HCT116 (cell line): ENCODE measurements around the gene PCNP.

- RRBS: 2% methylated on average over 11 of the region's 32 CpGs
Measured at GRCh38 chr3:101512378-101512967, 539 bp downstream of the SENP7 start.

GRCh38 chr3:101548997-101549362 lies 12.7 kb upstream of the TRMT10C start:
- RRBS: no CpG with 5 or more reads among the region's 1 CpG

DNA sequence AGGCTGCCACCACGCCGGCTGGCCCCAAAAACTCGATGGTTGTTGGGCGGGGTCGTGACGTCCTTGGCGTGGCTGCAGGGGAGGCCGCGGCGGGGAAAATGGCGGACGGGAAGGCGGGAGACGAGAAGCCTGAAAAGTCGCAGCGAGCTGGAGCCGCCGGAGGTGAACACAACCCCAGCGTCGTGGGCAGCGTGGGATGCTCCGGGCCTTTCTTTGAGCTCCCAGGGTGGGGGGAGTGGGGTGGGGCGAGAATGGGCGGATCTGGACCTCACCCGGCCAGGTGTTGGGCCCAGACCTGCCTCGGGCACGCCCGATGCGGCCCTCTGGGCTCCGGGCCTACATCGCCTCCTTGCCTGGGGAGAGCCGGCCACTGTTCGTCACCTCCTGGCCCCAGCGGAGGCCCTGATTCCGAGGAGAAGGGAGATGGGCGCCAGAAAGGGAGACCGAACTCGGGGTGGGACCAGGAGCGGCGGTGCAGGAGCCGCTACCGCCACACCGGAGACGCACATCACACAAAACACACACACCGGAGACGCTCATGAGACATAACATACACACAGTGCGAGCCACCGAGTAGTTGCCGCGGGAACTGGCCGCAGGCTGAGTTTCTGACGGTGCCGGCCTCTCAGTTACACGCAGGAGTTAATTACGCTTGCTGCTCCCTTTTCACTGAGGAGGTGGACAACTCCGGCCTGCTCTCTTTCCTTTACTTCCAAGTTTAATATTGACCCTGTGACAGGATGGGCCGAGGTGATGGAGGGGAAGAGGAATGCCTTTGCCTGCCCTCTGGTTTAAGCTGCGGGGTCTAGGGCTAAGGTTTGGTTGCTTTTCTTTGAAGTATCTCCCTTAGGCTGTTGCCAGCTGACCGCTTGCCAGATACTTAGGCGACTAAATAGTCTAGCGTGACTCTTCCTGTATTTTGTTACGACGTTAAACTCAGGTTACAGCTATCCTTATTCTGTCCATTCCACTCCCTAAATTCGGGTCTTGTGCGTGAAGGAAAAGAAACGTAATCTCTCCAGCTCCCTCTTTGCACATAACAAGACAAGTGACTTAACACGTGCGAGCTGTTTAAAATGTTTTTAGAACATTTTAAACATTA lies at the start of gene PCNP:
TSS of gene PCNP (plus strand) at position 63 of the 1,102 bp plus-strand sequence.
- RRBS: 3% methylated on average over 21 of the region's 68 CpGs

DNA sequence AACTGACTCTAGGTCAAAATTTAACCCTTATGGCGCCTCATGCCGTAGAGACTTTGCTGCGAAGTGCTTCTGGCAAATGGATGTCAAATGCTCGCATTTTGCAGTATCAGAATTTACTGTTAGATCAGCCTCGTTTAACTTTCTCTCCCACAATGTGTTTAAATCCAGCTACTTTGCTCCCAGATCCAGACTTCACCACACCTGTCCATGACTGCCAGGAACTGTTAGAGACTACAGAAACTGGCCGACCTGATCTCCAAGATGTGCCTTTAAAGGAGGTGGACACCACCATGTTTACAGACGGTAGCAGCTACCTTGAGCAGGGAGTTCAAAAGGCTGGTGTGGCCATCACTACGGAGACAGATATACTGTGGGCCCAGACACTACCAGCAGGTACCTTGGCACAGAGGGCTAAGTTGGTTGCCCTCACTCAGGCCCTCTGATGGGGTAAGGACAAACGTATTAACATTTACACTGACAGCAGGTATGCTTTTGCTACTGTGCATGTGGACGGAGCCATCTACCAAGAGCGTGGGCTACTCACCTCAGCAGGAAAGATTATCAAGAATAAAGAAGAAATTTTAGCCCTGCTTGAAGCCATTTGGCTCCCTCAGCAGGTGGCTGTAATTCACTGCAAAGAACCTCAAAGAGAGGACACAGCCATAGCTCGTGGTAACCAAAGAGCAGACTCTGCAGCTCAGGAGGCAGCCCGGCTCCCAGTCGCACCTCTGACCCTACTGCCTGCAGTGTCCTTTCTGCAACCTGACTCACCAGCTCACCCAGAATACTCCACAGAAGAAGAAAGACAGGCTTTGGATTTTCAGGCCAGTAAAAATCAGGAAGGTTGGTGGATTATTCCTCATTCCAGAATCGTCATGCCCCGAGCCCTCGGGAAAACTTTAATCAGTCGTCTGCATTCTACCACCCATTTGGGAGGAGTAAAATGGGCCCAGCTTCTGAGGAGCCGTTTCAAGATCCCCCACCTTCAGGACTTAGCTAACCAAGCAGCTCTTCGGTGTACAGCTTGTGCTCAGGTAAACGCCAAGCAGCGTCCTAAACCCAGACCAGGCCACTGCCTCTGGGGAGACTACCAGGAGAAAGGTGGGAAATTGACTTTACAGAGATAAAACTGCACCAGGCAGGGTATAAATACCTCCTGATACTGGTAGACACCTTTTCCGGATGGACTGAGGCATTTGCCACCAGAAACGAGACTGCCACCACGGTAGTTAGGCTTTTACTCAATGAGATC lies 38.8 kb downstream of the ZBTB11 start:
- RRBS: no CpG with 5 or more reads among the region's 25 CpGs

GRCh38 chr3:101680757-101681225 lies 3.9 kb upstream of the ZBTB11 start:
- RRBS: no CpG with 5 or more reads among the region's 5 CpGs

DNA sequence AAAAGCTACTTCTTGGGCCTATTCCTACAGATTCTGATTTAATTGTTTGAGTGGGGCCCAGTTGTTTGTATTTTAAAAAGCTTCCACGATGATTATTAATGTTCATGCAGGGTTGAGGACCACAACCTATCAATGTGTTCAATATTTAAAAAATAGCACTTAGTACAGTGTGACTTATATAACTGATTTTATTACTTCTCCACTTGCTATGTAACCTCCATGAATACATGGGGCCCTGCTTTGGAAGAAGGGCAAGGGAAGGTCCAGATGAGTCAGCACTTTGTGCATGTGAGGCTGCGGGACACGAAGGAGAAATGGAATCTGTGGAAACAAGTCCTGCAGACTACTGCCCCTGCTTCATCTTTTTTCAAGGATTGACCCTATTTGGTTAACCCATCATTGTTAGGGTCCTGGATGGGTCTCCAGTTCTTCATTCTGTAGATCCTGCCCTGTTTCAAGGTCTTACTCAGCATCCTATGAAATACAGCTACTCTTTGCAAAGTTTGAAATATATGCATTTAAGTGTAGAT lies 1.6 kb downstream of the NXPE3 start:
- RRBS: no CpG with 5 or more reads among the region's 3 CpGs

DNA sequence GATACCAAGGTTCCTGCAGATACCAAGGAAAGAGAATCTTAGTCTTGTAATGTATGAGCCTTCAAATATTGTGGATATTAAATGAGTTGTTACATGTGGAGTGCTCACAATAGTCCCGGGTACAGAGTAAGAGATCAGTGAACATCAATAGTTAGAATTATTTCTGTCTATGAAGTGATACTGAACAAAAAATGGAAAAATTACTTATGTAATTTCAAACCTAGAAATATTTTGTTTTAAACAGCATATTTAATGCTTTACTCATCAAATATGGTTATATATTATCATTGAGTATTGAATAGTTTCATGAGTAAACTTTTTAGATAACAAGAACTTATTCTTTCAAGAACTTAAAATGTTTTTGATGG lies 8.4 kb downstream of the NFKBIZ start:
- RRBS: no CpG with 5 or more reads among the region's 1 CpG

DNA sequence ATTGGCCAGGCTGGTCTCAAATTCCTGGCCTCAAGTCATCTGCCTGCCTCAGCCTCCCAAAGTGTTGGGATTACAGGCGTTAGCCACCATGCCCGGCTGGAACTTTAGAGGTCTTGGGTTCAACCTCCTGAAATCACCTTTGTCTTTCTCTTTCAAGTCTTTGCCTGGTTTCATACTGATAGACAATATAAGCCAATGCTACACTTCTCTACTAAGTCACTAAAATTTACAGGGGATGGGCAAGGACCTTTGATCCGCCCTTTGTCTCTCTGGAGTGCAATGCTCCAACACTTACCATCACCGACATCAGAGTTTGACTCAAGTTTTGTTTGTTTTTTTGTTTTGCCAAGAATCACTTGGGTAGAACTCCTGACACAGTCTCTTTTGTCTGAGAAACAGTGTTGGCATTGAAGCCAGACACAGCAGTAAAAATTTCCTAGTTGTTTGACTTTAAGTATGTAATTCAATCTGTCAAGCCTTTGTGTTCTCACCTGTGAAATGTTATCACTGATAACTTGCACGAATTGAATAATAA lies 29.2 kb downstream of the NFKBIZ start:
- RRBS: no CpG with 5 or more reads among the region's 5 CpGs

DNA sequence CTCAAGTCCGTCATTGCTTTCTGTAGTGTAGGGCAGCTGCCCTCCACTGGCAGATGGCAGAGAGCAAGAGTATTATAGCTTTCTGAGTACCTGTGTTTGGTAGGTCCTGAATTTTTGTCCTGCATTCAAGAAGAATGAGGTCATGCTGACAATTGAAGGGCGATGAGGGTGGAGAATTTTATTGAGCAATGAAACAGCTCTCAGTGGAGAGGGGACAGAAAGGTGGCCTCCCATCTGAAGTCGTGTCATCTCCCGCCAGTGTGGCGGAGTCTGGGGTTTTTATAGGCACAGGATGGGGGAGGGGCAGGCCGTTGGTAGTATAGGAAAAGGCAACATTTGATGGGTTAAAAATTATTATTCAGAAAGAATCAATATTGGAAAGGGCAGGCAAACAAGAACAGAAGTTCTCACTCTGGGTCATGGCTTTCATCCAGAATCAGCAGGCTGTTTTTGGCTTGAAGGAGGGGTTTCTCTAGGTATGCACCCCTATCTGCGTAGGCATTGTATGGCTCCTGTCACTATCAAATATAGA lies 1239.7 kb upstream of the ALCAM start:
- RRBS: no CpG with 5 or more reads among the region's 7 CpGs

- RRBS: no CpG with 5 or more reads among the region's 4 CpGs
Measured at GRCh38 chr3:104437037-104437545, 929.6 kb upstream of the ALCAM start.

DNA sequence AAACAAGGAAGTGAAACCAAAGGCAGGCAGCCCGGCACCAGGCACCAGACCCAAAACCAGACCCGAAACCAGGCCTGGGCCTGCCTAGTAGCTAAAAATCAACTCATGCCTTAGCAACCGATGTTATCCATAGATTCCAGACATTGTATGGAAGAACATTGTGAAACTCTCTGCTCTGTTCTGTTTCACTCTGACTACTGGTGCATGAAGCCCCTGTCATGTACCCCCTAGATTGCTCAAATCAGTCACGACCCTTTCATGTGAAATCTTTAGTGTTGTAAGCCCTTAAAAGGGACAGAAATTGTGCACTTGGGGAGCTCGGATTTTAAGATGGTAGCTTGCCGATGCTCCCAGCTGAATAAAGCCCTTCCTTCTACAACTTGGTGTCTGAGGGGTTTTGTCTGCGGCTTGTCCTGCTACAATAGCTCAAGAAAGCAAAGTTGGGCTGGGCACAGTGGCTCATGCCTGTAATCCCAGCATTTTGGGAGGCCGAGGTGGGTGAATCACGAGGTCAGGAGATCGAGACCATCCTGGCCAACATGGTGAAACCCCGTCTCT lies 844.6 kb upstream of the ALCAM start:
- RRBS: no CpG with 5 or more reads among the region's 11 CpGs

GRCh38 chr3:104572801-104573269 lies 793.9 kb upstream of the ALCAM start:
- RRBS: no CpG with 5 or more reads among the region's 3 CpGs

DNA sequence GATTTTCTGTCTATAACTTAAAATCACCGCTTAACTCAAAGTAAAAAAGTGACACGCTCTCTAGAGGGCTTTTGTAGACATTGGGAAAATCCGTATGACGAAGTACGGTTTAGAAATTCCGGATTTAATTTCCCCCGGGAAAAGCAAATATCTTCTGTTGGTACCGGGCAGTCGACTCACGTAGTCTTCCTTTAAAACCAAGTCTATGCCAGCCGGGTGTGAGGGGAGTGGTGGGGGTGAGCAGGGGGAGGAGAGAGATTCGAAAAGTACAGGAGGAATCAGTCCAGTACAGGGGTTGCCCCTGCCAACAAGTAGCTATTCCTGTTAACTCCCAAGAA lies 771 bp upstream of the ALCAM start:
- RRBS: 0% methylated on average over 2 of the region's 12 CpGs

DNA sequence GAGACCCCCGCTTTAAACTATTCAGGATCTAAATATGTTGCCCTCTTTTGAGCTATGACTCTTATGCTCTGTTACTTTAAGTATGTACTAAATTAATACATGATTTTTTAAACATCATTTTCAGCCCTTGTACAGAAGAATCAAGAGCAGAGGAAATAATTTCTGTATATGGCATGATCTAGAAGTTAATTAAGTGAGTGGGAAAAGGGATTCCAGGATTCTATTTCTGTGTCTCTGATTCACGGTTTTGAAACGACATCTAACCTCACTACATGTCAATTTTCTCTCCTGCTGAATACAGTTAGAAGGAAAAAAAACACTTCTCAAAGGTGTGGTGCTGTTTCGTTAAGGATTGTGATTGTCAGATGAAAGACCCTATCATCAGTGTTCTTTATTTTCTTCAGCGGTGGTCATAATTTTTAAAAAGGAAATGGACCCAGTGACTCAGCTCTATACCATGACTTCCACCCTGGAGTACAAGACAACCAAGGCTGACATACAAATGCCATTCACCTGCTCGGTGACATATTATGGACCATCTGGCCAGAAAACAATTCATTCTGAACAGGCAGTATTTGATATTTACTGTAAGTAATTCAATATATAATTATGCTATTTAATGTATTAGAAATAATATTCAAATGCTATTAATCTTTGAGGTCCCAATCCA lies 167.7 kb downstream of the ALCAM start:
- RRBS: no CpG with 5 or more reads among the region's 6 CpGs

DNA sequence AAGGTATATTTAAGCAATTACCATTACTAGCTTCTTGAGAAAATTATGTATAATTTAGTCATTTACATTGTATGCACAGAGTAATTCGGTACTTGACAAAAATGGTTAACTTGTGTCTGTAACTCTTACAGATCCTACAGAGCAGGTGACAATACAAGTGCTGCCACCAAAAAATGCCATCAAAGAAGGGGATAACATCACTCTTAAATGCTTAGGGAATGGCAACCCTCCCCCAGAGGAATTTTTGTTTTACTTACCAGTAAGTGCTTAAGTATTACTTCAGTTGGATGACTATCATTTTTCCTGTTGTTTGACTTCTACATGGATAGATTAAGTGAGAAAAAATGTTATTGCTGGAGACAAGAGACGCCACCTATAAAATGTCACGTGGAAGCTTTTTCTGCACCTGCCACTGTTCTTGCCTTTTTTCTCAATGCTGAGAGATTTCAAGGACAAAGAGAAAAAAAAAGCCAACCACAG lies 173.2 kb downstream of the ALCAM start:
- RRBS: no CpG with 5 or more reads among the region's 3 CpGs

- RRBS: no CpG with 5 or more reads among the region's 4 CpGs
Measured at GRCh38 chr3:105784652-105785294, 84.0 kb downstream of the CBLB start.

- RRBS: no CpG with 5 or more reads among the region's 6 CpGs
Measured at GRCh38 chr3:105823744-105824825, 44.7 kb downstream of the CBLB start.

- RRBS: no CpG with 5 or more reads among the region's 9 CpGs
Measured at GRCh38 chr3:105867224-105867716, 1.5 kb downstream of the CBLB start.

DNA sequence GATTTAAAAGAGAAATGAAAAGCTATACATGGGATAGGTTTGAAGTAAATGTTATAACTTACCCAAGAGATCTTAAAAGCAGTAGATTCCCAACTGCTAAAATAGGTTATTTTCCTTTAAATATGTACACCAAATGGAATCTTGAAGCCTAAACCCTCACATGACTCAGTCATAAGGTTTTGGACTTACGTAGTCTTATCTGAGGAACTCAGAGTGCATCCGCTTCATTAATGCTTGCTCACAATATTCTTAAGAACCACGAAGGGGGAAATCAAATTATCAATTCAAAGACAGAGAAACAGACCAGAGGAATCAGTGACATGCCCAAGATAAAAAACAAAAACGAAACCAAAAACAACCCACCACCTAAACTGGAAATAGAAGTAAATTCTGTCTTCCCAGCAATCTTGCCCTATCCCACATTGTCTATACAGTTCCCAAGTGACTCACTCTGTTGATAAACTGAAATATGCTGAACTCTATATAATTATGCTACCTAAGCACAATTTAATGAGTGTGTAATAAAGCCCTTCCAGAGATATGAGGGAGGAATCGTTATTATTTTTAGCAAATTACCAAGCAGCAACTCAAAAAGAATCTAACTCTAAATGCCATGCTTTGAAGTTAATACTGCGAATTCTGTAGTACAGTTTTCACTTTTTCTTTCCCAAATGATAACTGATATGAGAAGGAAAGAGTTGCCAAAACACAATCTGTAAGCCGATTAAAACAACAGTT lies 135.4 kb upstream of the CBLB start:
- RRBS: no CpG with 5 or more reads among the region's 7 CpGs